HT1080 (cell line): ENCODE data around the genes VCAM1, DPH5 and OLFM3.

RAMPAGE:
- cytosol, long total RNA = no peak
- long total RNA = no peak
- nucleus, long total RNA = no peak
Measured at GRCh38 chr1:94897461-94898099, 29.3 kb downstream of the CNN3 start.

GRCh38 chr1:94949508-94950320 is 22.8 kb upstream of the CNN3 start:
RAMPAGE:
- cytosol, long total RNA = no peak
- long total RNA = no peak
- nucleus, long total RNA = no peak

RAMPAGE:
- cytosol, long total RNA = no peak
- long total RNA = no peak
- nucleus, long total RNA = no peak
Measured at GRCh38 chr1:95023687-95024149, 49.0 kb downstream of the ALG14 start.

GRCh38 chr1:95118628-95119073 is 1.5 kb downstream of the TLCD4 start:
RAMPAGE:
- cytosol, long total RNA = no peak
- long total RNA = no peak
- nucleus, long total RNA = no peak

DNA sequence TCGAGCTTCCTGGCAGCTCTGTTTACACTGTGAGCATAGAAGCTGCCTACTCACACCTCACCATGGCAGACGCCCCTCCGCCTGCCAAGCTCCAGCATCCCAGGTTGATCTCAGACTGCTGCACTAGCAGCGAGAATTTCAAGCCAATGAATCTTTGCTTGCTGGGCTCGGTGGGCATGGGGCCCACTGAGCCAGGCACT is 17.6 kb upstream of the RWDD3 start:
RAMPAGE:
- cytosol, long total RNA = no peak
- long total RNA = no peak
- nucleus, long total RNA = no peak

DNA sequence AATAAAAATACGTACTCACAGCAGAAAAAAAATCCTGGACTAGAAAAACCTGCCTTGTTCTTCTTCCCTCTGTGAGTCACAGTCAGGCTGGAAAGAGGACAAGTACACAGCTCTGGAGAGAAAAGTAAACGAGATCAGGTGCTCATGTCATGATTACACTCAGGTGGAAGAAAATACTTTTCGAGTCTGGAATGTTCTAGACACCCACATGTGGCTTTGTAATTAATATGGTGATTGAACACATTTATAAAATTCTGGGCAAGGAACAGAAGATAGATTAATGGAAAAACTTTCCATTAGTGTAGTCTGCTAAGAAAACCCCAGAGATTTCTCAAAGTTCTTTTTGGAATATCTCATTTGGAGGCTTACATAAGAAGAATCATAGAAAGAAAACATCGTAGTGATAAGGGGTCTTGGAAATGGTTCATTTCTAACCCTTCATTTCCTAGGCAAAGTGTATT is 241.4 kb downstream of the PTBP2 start:
RAMPAGE:
- cytosol, long total RNA = no peak
- long total RNA = no peak
- nucleus, long total RNA = no peak

GRCh38 chr1:99603826-99604226 is 42.1 kb upstream of the PALMD start:
RAMPAGE:
- cytosol, long total RNA = no peak
- long total RNA = no peak
- nucleus, long total RNA = no peak

DNA sequence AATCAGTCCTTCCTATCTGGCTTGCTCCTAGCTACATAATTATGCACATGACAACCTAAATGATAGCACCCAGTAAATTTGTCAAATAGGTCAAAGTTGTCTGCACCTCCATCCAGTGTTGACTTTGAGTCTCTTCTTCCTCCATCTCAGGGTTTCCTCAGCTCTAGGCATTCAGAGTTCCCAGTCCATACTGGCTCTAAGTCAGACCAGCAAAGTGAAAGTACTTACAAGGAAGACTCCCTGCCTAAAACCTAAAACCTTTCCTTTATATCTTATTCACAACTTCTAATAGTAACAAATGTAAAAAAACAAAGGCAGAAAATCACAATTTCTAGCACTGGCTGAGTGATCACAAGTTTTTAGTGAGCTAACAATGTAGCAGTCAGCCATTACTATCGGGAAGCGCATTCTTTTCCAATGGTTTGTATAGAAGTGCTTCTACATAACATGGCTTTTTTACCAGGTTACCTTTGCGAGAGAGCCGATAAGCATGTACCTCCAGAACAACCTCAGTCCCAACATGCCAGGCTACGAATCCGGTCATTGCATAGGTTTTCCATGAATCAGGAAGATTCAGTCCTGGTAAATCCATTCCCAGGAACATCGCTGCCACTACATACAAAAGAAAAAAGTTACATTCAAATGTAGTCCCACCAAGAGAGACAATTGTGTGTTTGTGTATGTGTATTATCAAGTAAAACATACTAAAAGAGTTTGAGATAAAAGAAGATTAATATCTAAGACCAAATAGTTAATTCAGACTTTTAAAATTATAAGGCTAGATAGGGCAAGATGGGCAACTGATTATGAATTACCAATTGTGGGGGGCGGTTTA is 55.9 kb downstream of the FRRS1 start:
RAMPAGE:
- cytosol, long total RNA = no peak
- long total RNA = no peak
- nucleus, long total RNA = no peak

DNA sequence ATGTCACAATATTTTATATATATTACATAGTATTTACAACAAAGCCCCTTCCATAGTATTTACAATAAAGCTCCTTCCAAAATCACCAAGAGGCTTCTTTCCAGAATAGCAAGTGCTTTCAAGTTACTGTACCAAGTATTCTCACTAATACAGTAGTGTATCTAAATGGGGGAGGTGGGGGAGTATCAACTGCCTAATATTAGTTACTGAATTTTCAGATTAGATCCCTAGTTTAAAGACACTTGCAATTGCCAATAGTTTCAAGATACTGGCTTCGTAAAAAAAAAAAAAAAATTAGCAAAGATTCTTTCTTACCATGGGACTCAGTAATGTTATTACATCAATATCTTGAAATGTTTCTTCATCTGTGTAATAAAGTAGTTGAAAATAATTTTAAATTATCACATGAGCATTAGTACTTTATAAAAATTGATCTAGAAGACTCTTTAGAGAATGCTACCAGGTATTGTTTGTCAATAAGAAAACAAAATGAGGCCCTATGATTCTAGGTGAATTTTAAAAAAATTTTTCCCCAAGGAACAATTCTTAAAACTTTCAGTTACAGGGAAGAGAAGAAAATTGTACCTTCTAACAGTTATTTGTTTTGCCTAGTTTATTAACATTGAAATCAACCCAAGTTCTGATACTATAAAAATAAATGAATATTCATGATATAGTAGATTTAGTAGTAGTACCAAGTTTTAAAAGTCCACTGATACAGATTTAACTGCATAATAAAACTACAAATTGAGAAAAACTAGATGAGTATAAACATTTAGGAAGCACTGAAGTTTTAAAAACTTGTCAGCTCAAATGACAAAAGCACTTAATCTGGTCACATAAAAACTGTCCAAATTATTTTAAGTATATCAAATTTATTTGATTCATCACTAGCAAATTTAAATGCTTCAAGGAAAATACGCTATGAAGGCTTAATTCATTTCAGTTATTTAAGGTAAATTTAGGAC is 46.3 kb downstream of the MFSD14A start:
RAMPAGE:
- cytosol, long total RNA = no peak
- long total RNA = no peak
- nucleus, long total RNA = no peak

DNA sequence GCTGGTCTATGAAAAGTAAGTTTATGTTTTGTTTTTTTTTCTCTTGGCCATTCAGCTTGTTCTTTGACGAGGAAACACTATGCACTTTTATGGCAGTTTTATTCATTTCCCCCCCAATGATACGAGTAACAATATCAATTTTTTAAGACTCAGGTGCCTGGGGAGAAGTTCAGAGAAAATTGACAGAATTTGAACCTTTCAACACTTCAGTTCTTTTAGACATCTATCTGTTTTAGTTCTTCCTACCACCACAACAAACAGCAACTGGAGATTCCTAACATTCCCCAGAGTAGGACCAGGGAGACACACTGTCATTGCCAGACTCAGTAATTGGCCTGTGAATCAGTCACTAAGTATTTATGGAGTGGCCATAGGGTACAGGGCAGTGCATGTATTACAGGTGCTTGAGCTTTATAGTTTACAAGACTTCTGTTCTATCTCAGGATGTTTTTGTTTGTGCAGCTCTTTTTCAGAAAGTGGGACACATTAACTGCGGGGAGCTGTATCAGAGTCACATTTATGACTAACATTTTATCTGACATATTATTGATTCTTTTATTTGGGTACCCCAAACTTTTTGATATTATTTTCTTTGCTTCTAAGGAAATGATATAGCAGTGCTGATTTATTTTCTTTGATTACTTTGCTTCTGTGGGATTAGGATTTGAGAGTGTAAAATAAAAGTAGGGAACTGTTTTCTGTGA is 1.7 kb downstream of the CDC14A start:
RAMPAGE:
- cytosol, long total RNA = no peak
- long total RNA = no peak
- nucleus, long total RNA = no peak

DNA sequence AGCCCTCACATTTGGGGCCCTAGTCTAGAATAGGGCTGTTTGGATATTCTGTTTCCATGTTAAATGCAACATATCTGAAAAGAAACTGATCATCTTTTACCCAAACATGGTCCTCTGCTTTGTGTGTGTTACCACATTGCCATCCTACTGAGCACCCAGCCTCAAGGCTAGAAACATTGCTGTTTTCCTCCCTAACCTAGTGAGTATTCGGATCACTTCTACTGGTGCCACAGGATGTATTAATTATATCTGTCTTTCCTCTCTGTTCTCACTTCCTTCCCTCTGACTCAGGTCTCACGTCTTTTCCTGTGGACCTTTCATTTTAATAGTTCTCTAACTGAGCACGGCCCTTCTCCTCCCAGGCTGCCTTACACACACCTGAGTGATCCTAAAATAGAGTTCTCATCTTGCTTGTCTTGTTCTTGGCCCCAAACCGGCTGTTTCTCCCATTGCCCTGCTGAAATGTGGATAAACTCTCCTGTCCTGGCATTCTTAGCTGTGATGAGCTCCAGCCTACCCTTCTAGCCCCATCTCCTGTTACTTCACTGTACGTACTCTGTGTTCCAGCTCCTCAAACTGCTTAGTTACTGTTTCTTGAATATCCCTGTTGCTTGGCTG is 91.8 kb downstream of the CDC14A start:
RAMPAGE:
- cytosol, long total RNA = no peak
- long total RNA = no peak
- nucleus, long total RNA = no peak

DNA sequence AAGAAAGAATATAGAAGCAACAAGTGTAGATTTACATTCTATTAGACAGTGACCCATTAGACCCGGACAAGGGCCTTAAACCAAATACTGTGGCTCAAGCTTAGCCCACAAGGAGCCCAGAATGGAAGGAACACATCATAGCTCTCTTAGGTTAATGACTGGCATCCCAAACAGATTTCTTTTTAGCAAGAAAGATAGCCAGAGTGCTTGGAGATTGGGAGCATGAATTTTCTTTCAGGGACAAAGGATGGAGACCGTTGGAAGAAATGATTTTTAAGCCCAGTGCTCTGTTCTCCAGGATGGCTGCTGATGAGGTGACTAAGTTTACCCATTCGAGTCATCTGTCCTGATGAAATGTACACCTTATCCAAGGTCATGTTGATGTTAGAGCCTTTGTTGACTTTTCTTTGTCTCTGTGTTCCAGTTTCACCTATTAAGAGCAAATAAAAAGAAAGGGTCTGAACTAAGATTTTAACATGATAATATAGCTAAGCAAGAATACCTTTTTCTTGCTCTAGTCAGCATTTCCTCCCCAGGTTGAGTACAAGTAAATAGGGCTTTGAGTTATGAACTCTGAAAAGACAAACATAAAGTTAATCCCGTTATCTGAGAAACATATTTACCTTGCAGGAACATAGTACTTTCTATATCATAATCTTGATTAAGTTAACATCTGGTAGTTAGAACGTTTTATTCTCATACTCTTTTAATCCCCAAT is 52.2 kb upstream of the GPR88 start:
RAMPAGE:
- cytosol, long total RNA = no peak
- long total RNA = no peak
- nucleus, long total RNA = no peak

GRCh38 chr1:100719259-100719908 is at the start of gene VCAM1:
Gene VCAM1 (plus strand): TSS chr1:100719742.
RAMPAGE:
- cytosol, long total RNA = no peak
- long total RNA = no peak
- nucleus, long total RNA = no peak

RAMPAGE:
- cytosol, long total RNA = no peak
- long total RNA = no peak
- nucleus, long total RNA = no peak
Measured at GRCh38 chr1:100847196-100847925, 47.3 kb downstream of the EXTL2 start.

DNA sequence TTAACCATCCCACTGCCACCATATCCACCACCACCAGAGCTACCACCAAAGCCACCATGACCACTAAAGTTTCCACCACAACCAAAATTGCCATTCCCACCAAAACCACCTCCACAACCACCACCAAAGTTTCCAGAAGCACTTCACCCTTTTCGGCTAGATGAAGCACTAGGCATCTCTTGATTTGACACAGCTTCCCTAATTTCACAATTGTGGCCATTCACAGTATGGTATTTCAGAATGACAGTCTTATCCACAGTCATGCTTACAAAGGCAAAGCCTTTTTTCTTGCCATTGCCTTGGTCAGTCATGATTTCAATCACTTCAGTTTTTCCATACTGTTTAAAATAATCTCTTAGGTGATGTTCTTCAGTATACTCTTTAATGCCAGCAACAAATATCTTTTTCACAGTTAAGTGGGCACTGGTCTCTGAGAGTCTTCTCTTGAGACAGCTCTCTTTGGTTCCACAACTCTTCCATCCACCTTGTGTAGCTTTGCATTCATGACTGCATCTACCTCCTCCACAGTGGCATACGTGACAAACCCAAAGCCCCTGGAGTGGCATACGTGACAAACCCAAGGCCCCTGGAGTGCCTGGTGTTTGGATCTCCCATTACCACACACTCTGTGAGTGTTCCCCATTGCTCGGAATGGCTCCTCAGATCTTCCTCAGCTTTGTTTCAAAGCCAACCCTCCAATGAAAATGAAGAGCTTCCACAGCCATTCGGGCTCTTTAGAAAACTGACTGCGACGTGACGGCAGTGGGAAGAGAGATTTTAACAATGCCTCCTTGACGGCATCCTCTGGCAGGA is 45.6 kb downstream of the SLC30A7 start:
RAMPAGE:
- cytosol, long total RNA = no peak
- long total RNA = no peak
- nucleus, long total RNA = no peak

DNA sequence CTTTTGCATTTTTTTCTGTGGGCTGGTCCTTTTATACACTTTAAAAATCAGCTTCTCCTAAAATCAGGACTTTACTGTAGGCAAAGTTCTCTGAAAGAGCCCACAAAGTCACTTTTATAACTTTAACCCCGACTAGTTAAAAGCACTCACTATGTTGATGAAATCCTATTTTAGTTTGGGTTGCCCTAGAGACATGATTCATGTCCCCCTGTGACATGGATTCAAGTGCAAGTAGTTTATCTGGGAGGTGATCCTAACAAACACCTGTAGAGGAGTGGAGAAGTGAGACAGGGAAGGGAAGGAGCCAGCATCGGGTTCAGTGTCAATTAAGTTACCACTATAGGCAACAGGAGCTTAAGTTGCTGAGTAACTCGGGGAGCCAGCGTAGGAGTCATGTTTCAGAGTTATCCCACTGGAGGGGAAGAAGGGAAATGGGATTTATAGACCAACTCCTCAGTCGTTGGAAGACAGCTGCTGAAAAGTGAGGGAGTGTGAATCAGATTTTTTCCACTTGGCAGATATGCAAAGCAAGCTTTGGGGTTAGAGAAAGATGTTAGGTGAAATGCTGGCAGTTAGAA is 54.8 kb downstream of the SLC30A7 start:
RAMPAGE:
- cytosol, long total RNA = no peak
- long total RNA = no peak
- nucleus, long total RNA = no peak

RAMPAGE:
- cytosol, long total RNA = start-site peak on the minus strand at chr1:101025773-101025806, 221 and 86 reads in 2 replicates; start-site peak on the plus strand at chr1:101025853-101025910, 134 and 72 reads in 2 replicates
- long total RNA = start-site peak on the minus strand at chr1:101025773-101025800, 236 reads; start-site peak on the plus strand at chr1:101025885-101025910, 94 reads
- nucleus, long total RNA = start-site peak on the minus strand at chr1:101025773-101025806, 83 and 43 reads in 2 replicates
Measured at GRCh38 chr1:101025648-101026732, at the start of gene DPH5. Gene DPH5 (minus strand): TSS chr1:101025784.

GRCh38 chr1:101995991-101997153 is at the start of gene OLFM3:
Gene OLFM3 (minus strand): TSS chr1:101996926.
RAMPAGE:
- cytosol, long total RNA = no peak
- long total RNA = no peak
- nucleus, long total RNA = no peak

DNA sequence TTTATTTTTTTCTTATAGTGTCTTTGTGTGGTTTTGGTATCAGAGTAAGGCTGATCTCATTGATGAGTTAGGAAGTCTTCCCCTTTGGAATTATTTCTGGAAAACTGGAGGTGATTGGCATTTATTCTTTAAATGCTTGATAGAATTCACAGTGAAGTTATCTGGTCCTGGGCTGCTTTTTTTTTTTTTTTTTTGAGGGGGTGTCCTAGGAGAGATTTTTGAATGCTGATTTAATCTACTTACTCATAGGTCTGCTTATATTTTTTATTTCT is 219.7 kb downstream of the AMY1C start:
RAMPAGE:
- cytosol, long total RNA = no peak
- long total RNA = no peak
- nucleus, long total RNA = no peak

DNA sequence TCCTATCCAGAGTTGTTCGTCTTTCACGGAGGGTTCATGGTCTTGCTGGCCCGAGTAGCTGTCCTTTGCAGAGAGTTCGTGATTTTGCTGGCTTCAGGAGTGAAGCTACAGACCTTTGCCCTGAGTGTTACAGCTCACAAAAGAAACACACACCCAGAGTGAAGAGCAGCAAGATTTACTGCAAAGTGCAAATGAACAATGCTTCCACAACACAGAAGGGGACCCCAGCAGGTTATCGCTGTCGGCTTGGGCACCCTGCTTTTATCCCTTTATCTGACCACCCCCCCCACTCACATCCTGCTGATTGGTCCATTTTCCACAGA is 658.0 kb downstream of the AMY1C start:
RAMPAGE:
- cytosol, long total RNA = no peak
- long total RNA = no peak
- nucleus, long total RNA = no peak